Measurements from ENCODE around the genes AMIGO1, KCNA10 and CHI3L2.

- PRO-cap = no peak
- RAMPAGE, long total RNA, 4 experiments = no peak in any of the 4 experiments
Measured at GRCh38 chr1:109389179-109389747, 8.5 kb downstream of the SORT1 start.

DNA sequence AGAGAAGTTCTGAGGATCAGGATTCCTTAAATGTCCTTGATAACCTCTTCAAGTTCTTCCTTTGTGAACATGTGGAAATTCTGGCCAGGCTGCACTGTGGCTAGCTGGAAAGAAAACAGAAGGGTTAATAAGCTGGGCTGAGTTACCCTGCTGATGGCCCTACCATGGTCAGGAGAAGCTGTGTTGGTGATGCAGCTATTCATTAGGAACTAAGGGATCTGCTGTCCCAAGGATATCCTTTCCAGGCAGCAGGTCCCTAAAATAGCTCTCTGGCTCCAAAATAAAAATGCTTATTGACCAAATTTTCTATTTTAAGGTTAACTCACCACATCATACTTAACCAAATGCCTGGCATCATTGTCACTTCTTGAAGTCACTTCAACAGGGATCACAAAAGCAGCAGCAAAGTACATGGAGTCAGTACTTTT is 4.3 kb upstream of the SORT1 start:
- PRO-cap = no peak
- RAMPAGE, long total RNA, 4 experiments = no peak in any of the 4 experiments

GRCh38 chr1:109509446-109510164 is at the start of gene AMIGO1:
Gene AMIGO1 (minus strand): TSS chr1:109509727.
- PRO-cap = no peak
- RAMPAGE, long total RNA, 4 experiments = no peak in any of the 4 experiments

DNA sequence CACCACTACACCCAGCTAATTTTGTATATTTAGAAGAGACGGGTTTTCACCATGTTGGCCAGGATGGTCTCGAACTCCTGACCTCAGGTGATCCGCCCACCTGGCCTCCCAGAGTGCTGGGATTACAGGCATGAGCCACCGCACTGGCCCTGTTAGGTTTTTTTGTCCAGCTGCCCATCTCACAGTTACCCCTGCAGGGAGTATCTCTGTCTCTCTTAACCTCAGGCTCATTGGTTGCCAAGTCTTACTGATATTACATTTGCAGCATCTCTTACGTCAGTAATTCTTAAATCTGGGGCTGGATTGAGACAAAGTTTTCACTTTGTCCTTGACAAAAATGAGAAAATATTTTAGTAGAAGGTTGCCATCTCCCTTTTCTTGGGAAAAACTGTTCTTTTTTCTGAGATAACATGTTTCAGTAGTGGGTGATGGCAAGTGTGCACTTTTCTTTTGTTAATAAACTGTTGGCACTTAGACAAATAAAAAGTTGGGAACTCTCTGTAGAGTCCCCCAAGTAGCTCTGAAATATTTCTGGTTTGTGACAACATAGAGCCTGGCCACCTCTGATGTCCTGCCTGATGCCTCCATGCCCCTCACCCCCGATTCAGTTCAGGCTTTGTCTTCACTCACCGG is 7.2 kb downstream of the EPS8L3 start:
- PRO-cap = no peak
- RAMPAGE, long total RNA, 4 experiments = no peak in any of the 4 experiments

GRCh38 chr1:109852369-109852775 is 58.3 kb upstream of the CSF1 start:
- PRO-cap = no peak
- RAMPAGE, long total RNA, 4 experiments = no peak in any of the 4 experiments

DNA sequence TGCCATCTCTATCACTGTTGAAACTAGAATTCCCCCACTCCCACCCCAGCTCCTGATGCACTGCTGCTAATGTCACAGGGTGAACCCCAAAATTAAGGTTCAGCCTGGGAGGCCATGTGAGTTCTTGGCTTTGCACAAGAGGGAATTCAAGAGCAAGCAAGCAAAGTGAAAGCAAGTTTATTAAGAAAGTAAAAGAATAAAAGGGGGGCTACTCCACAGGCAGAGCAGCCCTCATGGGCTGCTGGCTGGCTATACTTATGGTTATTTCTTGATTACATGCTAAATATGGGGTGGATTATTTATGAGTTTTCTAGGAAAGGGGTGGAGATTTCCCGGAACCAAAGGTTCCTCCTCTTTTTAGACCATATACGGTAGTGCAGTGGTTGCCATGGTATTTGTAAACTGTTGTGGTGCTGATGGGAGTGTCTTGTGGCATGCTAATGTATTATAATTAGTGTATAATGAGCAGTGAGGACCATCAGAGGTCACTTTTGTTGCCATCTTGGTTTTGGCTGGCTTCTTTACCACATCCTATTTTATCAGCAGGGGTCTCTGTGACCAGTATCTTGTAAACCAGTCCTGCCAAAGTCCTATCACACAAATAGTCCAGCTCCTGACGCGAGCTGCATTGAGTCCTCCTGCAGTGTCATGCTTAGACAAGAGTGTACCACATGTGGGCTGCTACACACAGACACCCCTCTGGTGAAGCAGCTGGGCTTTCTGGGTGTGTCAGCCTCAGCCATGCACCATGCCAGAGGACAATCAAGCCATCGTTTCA is 46.4 kb upstream of the CSF1 start:
- PRO-cap = no peak
- RAMPAGE, long total RNA, 4 experiments = no peak in any of the 4 experiments

GRCh38 chr1:109872214-109872550 is 38.5 kb upstream of the CSF1 start:
- PRO-cap = no peak
- RAMPAGE, long total RNA, 4 experiments = no peak in any of the 4 experiments

DNA sequence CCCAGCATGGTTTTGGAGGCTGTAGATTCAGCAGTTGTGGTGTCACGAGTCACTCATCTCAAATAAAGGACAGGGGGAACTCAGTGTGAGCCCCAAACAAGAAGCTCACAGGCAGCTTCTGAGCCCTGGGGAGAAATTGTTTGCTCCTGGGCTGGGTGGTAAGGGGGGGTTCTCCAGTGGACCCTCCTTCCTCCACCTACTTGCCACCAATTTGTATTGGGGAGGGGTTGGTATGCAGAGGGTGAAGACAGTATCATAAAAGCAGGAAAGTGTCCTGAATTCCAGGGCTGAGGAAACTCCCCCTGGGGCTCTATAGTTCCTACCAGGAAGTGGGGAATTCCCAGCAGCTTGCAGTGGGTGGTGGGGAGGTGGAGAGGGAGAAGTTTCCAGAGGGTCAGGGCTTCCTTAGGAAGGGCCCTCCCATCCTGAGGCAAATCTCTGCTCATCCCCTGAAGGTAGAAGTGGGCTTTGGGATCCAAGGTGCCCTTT is 18.2 kb upstream of the CSF1 start:
- PRO-cap = no peak
- RAMPAGE, long total RNA, 4 experiments = no peak in any of the 4 experiments

DNA sequence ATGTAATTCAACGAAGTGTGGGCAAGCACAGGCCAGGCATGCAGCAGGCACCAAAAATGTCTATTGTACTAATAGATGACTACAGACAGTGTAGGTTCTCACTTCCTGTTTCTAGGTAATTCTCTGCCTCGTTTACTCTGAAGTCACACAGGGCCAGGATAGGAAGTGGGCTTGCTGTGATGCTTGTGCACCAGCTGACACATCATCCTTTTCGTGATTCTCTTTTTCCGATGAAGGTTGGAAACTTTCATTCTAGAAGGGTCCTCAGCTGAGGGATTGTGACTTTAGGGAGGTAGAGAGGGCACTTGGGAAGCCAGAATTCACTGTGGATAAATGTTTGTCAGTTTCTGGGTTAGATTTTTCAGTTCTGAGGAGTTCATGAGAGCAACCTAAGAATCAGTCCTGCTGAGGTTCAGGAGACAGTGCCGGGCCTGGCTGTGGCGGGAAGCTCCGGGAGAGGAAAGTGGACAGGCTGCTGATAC is 4.4 kb upstream of the CSF1 start:
- PRO-cap = no peak
- RAMPAGE, long total RNA, 4 experiments = no peak in any of the 4 experiments

GRCh38 chr1:109917140-109917809 is 6.6 kb downstream of the CSF1 start:
- PRO-cap = no peak
- RAMPAGE, long total RNA, 4 experiments = start-site peak on the plus strand in 1 of 4 experiments, at chr1:109917406-109918123 at its widest, 11 reads per replicate

DNA sequence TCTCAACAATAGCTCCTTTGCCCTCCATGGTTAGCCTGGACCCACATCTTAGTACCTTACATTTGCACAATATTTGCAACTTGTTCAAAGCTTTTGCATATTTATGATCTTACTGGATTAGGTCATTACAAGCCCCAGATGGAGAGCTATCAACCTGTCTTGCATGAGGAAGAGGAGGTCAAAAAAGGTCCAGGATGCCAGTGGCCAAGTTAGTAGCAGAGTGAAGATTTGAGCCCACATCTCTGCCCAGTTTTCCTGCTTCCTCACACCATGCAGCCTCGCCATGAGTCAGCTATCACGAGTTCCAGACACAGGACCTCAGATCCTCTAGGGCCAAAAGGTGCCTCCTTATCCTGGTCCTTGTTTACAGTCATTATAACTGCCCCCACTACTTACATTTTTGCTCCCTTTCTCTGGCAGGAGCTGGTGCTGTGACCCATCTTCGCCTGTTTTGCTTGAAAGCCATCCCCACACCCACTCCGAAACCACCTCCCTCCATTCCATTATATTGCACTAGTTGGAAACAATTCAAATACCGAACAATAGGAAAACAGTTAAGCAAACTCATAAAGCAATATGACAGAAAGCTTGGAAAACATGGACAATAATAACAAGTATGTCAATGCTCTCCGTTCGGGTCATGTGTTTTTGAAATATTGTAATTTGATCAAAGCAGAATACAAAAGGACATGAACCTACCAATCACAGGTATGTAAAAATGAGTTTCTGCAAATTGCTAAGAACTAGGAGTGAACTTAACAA is 4.9 kb upstream of the AHCYL1 start:
- PRO-cap = no peak
- RAMPAGE, long total RNA, 4 experiments = no peak in any of the 4 experiments

DNA sequence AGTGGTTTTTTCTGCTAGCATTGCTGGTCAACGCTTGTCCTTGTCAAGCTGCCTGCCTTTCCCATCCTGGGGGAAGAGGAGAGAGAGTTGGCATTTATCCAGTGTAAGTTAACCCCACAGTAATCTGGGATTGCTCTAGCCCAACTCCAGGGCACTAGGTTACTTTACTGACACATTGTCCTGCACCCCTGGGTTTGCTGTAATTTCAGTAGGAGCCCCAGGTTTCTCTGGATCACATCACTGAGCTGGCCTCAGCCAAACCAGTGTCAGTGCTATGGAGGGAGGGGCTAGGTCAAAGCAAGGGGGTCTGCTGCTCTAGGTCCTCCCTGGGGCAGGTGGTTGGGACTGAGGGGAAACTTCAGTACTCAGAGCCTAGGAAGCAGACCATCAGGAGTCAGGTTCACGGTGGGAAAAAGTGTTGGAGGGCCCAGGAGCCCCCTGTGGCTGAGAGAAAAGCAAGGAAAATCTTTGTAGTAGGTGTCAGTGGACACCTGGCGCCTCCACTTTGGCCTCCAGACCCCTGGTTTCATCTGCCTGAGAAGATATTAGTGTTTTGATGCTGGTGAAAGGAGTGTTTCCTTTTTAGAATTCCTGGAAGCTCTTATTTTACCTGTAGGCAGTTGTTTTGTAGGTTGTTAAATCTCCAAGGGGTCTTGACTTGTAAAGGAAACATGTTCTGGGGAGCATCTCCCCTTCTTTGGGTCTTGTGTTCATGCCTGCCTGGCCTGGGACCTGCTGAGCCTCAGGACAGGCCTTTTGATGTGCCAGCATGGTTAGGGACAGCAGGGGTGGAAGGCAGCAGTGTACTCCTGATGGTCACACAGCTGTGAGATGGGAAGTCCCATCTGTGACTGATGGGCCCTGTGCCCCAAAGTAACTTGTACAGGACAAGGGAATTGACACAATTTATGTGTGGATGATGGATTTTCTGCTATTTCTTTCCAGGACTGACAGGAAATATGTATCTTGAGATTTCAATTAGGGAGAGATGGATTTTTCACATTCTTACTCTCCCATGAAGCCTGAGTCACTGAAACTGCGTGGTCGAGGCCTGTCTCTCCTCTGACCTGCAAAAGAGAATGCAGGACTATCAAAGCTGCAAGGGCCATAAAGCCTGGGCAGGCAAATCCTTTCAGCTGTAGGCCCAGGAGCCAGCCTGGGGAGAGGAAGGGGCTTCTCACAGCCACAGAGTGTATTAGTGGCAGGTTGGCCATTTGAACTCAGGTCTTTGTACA is 15.4 kb downstream of the ALX3 start:
- PRO-cap = no peak
- RAMPAGE, long total RNA, 4 experiments = no peak in any of the 4 experiments

GRCh38 chr1:110338138-110338895 is 860 bp upstream of the RBM15 start:
- PRO-cap = unidirectional peak, plus-strand start at chr1:110338316; bidirectional peak, plus-strand start at chr1:110338550, minus-strand start at chr1:110338467; unidirectional peak, minus-strand start at chr1:110338763
- RAMPAGE, long total RNA, 4 experiments = no peak in any of the 4 experiments

DNA sequence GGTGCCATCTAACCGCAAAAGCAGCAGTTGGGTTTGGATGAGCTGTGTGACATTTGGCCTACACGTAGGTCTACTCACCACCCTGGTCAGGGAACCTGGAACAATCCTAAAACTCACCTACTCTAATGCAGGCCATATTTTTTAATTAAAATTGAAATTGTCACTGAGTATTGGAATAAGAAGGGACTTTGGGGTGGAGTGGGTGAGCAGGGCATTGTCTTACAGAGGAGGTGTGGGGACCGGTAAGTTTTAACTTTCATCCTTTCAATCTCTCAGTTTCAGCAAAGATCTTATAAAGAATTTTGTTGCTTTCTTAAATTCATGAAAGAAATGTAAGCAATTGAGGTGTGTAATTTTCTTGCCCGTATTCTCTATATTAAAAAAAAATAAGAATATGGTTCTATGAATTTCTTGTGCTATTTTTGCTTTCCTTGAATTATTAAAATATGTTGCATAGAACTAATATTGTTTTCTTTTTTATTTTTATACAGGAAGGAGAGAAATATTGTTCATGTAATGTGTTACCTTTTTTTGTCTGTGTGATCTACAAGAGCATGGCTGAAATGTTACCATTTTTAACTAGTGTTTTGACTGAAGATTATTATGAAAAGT is 19.1 kb downstream of the SLC16A4 start:
- PRO-cap = no peak
- RAMPAGE, long total RNA, 4 experiments = no peak in any of the 4 experiments

- PRO-cap = no peak
- RAMPAGE, long total RNA, 4 experiments = no peak in any of the 4 experiments
Measured at GRCh38 chr1:110395862-110396381, 5.1 kb upstream of the SLC16A4 start.

DNA sequence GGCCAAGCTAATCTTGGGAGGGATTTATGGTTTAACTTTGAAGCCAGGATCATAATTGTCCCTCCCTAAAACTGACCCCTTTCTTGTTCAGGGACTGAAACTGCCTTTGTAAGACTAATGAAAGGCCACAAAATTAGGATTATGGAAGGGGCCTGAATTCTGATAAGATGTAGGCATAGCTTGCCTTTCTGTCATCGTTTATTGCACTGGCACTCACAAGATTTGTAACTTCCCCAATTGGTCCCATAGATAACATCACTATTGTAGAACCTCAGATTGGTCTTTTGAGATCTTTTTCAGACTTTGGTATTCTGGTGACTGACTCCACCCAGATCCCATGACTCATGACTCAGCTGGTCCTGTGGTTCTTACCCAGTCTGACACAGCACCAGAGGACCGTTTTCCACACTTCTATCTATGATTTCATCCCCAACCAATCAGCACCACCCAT is 13.6 kb upstream of the LAMTOR5 start:
- PRO-cap = no peak
- RAMPAGE, long total RNA, 4 experiments = no peak in any of the 4 experiments

- PRO-cap = no peak
- RAMPAGE, long total RNA, 4 experiments = no peak in any of the 4 experiments
Measured at GRCh38 chr1:110519093-110519338, at the start of gene KCNA10. Gene KCNA10 (minus strand): TSS chr1:110519175.

DNA sequence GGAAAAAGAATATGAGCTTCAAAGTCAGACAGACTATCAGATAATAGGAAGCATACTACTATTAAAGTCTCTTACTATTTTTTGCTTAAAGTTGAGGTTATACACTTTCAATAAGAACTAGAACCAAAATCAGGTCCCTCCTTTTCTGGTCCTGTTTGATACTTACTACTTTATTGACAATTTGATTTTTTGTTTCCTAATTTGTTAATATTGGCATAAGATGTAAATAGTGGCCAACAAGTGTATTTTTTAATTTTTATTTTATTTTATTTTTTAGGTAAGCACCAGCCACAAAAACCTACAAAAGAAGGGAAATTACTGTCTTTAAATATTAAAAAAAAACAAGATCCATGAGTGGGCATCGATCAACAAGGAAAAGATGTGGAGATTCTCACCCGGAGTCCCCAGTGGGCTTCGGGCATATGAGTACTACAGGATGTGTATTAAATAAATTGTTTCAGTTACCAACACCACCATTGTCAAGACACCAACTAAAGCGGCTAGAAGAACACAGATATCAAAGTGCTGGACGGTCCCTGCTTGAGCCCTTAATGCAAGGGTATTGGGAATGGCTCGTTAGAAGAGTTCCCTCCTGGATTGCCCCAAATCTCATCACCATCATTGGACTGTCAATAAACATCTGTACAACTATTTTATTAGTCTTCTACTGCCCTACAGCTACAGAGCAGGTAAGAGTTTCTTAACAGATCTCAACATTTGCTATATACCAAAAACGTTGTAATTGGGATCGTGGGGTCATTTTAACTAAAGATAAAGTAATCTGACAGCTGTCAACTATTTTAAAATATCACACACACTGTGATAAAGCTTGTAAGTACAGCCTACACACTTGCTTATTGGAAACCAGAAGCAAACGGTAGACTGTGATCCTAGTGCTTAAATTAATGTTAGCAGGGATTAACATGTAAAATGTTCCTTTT is 7.6 kb downstream of the CEPT1 start:
- PRO-cap = no peak
- RAMPAGE, long total RNA, 4 experiments = no peak in any of the 4 experiments

GRCh38 chr1:111221487-111222126 is 5.9 kb upstream of the CHI3L2 start:
- PRO-cap = no peak
- RAMPAGE, long total RNA, 4 experiments = no peak in any of the 4 experiments

- PRO-cap = no peak
- RAMPAGE, long total RNA, 4 experiments = no peak in any of the 4 experiments
Measured at GRCh38 chr1:111227292-111227944, at the start of gene CHI3L2. Gene CHI3L2 (plus strand): TSS chr1:111227713.

All from sigmoid colon (tissue), 4 donors.